ENCODE data around the gene HECTD4.

GRCh38 chr12:112162874-112163809, 37.8 kb downstream of the TRAFD1 start:
- RRBS: 91% methylated on average over 11 of the region's 30 CpGs

GRCh38 chr12:112175562-112176164, 50.3 kb downstream of the TRAFD1 start:
- RRBS: no CpG with 5 or more reads among the region's 18 CpGs

- RRBS: 1% methylated on average over 40 of the region's 134 CpGs
These were observed at the start of gene HECTD4 for GRCh38 chr12:112381545-112382823. Gene HECTD4 (minus strand): TSS chr12:112382431.

GRCh38 chr12:112406619-112407249, 2.7 kb downstream of the RPL6 start:
- RRBS: no CpG with 5 or more reads among the region's 10 CpGs

DNA sequence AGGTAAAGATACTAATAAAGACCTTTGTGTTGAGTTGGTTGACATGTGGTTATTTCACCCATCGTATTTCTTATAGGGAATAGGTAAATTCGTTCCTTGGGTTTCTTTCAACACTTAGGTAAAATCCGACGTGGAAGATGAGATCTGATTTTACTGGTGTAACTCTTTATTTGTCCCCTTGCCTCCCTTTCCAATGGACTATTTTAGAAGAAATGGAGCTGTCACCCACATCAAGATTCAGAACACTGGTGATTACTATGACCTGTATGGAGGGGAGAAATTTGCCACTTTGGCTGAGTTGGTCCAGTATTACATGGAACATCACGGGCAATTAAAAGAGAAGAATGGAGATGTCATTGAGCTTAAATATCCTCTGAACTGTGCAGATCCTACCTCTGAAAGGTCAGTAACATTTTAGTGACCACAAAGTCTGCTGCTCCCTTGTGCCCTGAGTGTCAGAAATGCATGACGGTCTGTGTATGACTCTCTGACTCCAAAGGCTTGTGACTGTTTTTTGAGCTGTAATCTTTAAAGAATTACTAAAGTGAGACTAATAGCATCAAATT, 31.4 kb downstream of the PTPN11 start:
- RRBS: no CpG with 5 or more reads among the region's 6 CpGs

DNA sequence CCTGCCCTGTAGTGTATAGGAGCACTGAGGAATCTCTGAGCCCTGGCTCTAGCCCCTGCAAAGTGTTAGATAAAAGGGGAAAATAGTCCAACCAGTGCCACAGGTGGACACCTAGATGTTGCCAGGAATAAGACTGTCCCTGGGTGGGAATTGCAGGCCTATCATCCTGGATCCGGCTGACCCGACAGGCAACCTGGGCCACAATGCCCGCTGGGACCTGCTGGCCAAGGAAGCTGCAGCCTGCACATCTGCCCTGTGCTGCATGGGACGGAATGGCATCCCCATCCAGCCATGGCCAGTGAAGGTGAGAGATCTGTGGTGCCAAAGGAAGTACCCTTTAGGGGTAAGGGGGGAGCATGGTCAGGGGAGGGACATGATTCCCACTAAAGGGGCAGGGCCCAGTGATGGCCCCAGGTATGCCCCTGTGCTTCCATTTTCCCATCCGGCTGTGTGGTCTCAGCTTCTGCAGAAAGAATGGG, 8.8 kb upstream of the OAS2 start:
- RRBS: no CpG with 5 or more reads among the region's 5 CpGs

DNA sequence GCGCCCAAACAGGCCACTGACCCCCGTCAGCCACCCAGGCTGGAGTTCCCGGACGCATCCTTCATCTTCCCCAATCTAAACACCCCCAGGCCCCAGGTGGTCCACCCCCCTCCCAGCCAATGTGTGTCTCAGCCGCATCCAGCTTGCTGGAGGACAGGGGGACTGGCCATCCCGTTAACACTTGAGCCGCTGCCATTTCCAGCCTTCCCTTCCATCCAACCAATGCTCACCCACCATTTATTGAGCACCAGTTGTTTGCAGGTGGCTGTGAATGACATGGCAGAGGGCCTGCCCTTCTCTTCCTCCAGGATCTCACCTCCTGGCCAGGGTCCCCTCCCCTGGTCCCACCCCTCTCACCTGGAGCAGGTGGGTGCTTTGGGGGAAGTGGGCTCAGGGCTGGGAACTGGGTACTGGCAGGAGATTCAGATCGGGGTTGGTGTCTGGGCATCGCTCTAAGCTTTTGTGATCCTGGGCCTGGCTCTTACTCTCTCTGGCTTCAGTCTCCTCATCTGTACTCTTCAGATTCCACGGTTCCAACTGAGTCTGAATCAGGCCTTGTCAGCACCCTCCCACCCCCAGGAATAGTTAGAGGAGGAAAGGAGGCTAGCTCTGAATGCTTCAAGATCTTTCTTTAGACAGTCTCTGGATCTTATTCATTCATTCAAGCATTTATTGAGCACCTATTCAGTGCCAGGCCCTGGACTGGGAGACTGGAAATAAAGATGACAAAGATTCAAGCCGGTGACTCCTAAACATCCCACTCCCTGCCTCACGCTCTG, 563 bp upstream of the DTX1 start:
- RRBS: 41% methylated on average over 3 of the region's 12 CpGs

- RRBS: no CpG with 5 or more reads among the region's 20 CpGs
These were observed 6.2 kb downstream of the DTX1 start for GRCh38 chr12:113062582-113063217.

DNA sequence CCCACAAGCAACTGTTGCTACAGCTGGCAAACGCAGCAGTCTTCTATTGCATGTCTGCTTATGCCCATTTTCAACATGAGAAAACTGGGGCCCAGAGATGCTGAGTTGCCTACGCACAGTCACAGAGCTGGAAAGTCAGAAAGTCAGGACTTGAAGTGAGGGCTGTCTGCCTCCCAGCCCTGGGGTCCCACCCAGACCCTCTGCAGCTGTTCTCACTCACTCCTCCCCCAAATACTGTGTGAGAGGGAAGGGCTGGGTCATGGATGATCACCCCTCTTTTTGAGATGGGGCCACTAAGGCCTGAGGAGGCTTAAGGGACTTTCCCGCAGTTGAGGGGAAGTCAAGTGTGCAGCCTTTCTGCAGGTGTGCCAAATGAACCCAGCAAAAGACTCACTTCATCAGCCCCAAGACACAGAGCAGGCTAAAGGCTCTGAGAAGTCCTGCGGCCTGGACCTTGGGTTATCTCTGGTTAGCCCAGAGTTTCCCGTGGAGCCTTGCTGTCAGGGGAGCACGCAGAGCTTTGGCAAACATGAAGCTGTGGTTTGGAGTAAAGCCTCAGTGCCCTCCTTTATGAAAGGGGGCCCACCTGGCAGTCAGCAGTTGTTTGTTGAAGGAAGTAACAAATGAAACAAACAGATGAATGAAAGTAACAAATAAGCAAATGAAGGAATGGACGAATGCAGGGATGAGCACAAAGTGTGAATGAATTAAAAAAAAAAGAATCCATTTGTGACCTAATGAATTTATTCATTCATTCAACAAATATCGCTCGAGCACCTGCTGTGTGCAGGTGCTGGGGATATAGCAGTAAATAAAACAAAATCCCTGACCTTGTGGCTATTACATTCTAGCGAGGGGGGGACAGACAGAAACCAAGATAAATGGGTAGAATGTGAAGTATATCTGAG, 18.8 kb downstream of the DTX1 start:
- RRBS: no CpG with 5 or more reads among the region's 10 CpGs

DNA sequence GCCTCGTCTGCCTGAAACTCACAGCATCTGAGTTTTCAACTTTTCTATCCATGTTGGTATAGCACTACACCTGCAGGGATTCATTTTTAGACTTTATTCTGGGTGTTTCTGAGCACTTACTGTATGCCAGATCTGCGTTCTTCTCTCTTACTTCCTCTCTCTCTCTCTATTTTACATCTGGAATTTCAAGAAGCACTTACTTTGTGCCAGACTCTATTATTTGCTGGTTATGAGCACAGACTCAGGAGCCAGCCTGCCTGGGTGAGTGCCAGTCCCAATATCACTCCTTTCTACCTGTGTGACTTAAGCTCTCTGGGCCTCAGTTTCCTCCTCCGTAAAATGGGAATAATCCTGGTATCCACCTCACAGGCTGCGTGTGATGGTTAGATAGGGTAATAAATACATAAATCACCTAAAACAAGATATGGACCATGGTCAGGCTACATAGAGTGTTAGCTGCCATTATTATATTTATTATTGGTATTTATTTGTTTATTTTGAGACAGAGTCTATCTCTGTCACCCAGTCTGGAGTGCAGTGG, 24.4 kb downstream of the RASAL1 start:
- RRBS: no CpG with 5 or more reads among the region's 4 CpGs

DNA sequence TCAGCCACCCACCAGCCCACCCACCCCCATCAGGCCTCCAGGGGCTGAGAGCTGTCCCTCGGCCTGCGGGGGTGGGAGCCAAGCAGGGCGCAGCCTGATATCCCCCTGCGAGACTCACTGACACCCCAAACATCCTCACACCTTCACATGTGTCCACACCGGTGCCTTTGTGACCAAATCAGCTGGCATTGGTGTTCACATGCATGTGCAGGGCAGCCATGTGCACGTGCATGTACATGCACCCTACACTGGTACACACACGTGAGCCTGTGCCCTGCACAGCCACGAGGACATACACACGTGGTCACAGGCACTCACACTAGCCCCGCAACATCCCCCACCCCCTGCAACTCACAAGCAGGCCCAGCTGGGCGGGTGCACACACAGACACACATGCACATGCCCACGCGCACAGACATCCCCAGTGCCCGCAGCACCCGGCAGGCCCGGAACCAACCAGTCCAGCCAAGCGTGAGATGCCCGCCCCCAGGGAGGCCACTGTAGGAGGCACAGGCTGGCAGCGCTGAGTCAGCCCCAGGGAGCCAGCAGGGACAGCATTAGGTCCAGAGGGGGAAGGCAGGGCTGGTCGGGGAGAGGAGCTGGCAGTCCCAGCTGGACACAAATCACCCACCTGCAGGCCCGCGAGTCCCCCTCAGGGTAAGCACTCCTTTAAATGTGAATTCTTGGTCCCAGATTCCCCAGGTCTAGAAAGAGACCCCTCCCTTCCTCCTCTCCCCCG, 5.3 kb downstream of the RASAL1 start:
- RRBS: no CpG with 5 or more reads among the region's 23 CpGs

DNA sequence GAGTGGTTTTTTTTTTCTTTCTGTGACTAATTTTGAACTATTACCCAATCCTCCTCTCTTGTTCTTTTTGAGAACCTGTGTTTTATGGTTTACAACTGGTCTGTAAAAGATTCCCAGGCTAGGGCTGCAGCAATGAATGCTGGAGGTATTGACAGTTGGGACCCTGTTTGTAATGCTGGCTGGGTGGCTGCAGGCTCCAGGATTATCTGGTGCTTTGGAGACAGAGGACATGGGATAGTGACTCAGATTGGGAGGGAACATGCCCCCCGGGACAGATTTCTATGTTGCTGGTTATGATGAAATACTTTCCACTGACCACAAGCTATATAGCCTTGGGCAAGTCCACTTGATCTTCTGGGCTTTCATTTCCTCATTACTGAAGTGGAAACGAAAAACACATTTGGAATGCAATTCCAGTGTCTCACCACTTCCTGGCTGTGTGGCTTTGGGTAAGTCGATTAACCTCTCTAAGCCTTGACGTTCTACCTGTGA, 6.0 kb downstream of the IQCD start:
- RRBS: no CpG with 5 or more reads among the region's 4 CpGs

- RRBS: no CpG with 5 or more reads among the region's 4 CpGs
These were observed 2.7 kb downstream of the TPCN1 start for GRCh38 chr12:113223935-113224415.

DNA sequence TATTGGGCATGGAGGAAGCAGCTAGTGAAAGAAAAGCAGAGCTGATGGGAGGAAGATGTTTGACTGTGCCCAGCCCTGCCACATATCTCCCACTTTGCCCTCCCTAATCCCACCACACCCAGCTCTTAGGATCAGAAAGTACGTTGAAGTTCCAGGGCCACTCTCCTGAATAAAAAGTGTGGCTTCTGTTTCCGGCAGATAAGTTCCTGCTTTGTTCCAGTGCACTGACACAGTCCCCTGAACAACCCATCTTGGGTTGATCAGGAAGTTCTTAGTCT, 16.5 kb downstream of the TPCN1 start:
- RRBS: no CpG with 5 or more reads among the region's 2 CpGs

GRCh38 chr12:113273016-113273332, 51.7 kb downstream of the TPCN1 start:
- RRBS: no CpG with 5 or more reads among the region's 6 CpGs

DNA sequence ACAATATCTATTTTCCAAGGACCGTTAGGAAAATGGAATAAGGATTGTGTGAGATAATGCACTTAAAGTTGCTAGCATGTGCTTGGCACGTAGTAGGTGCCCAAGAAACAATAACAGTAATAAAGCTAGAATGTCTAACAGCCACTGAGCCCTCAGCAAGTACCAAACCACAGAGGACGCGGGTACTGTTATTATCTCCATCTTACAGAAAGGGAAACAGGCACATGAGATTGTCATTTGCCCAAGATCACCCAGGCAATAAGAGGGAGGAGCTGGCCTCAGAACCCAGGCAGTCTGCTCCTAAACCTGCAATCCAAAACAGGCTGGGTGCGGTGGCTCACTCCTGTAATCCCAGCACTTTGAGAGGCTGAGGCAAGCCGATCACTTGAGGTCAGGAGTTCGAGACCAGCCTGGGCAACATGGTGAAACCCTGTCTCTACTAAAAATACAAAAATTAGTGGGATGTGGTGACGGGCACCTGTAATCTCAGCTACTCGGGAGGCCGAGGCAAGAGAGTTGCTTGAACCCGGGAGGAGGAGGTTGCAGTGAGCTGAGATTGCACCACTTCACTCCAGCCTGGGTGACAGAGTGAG, 5.1 kb upstream of the SDS start:
- RRBS: no CpG with 5 or more reads among the region's 11 CpGs

- RRBS: 1% methylated on average over 12 of the region's 43 CpGs
These were observed 4.7 kb downstream of the LHX5 start for GRCh38 chr12:113466870-113467464.

DNA sequence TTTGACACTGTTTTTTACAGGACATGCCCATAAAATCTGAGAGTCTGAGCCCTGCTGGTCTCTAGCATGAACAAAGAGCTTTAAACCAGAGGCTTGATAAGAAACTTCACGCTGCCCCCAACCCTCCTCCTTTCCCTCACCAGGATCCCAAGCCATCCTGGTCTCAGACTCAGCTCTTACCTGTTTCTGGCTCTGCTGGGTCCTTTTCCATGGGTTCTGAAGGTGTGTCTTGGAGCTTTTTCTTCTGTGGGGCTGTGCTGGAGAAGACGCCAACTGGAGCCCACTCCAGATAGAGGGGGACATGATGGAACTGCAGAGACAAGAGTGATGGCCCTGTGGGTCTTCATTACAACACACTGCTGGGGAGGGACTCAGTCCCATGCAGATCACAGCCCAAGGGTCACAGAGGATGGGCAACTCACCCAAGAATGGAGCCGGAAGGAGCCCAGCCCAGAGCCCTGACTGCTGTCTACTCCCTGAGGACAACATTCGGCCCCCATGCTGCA, 29.2 kb downstream of the RBM19 start:
- RRBS: no CpG with 5 or more reads among the region's 4 CpGs

GRCh38 chr12:114238803-114239179, 167.2 kb downstream of the TBX5 start:
- RRBS: no CpG with 5 or more reads among the region's 5 CpGs

DNA sequence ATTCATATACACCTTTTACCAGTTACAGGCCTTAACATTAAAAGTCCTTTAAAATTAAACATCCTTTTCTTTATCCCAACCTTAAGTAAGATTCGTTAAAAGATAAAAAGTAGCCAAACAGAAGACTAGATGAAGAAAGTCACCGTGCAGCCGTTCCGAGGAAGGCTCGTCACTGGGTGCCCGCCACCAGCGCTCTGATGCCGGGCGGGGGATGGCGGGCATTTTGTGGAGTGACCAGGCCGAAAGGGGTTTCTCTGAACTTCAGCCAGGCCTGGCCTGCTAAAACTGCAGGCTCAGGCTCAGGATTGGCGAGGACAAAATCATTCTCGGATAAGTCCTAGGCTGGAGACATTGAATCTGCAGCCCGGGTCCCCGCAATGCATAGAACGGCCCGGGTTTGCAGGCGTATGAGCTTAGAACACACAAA, 1.4 kb downstream of the TBX5 start:
- RRBS: no CpG with 5 or more reads among the region's 18 CpGs